Mucosa of descending colon (tissue), 1 donor: ENCODE results near the genes USP4, RNF123 and GMPPB.

DNA sequence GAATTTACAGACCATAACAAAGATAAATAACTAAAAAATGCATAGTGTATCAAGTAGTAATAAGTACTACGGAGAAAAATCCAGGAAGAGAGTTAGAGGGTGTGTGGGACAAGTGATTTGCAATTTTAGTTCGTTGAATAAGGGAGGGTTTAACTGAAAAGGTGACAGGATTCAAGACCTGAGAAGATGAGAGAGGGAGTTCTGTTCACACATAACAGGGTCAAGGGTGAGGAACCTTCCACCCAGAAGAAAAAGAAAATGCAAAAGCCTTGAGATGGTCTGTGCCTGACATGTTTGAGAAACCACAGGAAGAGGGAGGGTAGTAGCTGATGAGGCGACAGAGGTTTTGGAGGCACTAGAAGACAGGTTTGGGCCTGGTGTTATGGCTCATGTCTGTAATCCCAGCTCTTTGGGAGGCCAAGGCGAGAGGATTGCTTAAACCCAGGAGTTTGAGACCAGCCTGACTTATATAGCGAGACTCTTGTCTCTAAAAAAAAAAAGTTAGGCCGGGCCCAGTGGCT, 589 bp upstream of the SLC25A20 start:
- PRO-cap = no peak

DNA sequence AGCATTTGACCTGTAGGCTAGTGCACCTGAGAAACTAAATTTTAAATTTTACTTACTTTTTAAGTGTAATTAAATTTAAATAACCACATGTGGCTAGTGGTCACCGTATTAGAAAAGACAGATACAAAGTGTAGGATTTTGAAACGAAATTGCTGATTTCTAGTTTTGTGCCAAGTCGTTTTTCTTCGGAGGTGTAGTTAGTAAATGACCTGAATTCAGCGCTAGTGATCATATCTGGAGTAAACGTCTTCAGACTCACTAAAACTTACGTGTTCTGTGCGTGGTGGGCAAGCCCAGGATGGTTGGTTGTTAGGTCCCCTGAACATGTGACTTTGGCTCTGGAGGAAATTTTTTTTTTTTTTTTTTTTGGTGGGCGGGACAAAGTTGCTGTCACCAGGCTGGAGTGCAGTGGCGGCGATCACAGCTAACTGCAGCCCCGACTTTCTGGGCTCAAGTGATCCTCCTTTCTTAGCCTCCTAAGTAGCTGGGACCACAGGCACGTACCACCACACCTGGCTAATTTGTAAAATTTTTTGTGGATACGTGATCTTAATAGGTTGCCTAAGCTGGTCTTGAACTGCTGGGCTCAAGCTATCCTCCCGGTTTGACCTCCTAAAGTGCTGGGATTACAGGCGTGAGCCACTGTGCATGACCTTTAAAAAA, 1.1 kb downstream of the ARIH2 start:
- PRO-cap = unidirectional peak, minus-strand start at position 241 of the sequence; unidirectional peak, minus-strand start at position 328 of the sequence

DNA sequence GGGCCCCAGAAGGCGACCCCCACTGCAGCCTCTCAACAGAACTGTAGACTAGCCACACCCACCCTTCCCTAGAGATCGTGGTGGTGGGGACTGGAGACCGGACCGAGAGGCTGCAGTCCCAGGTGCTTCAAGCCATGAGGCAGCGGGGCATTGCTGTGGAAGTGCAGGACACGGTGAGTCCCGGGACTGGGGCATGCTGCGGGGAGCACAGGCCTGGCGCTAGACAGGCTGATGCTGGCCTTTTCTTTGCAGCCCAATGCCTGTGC, 816 bp downstream of the NDUFAF3 start:
- PRO-cap = no peak

- PRO-cap = no peak
Measured at GRCh38 chr3:49024013-49024631, 2.2 kb downstream of the NDUFAF3 start.

DNA sequence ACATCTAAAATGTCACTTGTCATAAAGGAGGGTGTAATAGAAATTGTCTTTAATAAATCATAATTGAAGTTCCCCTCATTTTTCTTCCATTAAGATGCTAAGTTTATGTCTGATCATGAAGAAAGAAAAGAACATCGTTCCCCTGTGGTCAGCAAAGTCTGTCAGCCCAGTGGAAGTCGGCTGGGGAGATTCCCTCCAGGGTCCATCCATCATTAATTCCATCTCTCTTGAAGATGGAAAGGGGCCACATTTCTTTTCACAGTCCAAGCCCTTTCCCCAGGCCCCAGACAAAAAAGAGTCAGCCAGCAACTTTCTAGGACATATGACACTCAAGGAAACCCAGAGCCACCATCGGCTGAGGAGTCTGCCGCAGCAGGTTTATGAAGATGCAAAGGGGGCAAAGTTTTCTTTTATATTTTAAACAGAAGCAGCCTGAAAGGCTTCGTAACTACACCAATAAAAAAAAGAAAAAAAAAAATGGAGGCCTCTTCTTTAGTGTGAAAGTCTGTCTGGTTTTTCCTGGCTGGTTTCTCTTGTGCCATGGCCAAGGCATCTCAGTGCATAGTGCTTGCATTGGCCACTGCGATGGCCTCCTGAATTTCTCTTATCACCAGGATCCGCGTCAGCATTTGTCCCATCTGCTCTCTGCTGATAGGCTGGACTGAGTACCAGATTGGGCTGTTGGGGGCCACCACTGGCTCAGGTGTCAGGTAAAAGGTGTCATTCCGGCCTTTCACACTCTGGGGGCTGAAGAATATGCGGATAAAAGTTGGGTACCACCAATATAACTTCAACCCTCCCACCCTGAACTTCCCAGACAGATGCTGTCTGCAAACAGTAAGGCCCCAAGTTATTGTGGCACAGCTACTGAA, 936 bp upstream of the IMPDH2 start:
- PRO-cap = no peak

GRCh38 chr3:49076020-49076559, 17.8 kb downstream of the QRICH1 start:
- PRO-cap = no peak

DNA sequence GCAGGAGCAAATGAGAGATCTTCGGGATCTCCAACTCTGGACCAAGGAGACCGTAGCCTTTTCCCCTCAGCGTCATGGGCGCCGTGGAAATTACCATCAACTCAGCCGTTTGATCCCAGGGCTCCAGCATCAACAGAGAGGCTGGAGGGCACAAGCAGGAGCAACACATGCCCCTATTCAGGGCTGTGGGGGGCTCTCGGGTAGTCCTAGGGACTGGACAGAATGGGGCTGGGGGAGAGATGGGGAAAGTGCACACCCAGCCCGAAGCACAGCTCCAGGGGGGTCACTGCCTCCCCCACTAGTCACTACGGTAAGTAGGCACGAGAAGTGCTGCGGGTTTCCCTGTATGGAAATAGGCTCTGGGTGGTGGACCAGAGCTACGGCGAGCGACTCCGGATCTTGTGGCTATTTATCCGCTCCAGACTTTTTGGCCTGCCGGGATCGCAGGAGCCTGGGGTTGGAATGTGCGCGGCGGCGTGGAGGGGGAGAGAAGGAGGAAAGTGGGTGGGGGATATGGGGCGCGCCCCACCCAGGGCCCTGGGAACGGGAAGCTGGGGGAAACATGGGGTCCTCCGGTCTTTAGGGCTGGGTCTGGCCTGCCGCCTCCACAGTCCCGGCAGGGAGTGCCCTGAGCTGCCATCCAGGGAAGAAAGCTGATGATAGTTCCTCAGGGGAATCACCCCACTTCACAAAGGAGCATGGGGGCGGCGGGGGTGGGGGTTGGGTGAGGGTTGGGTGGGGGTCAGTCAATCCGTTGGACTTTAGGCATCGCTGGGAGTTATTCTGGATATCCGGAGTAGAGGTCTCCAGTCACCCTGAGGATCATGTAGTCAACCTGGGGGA, 681 bp upstream of the LAMB2 start:
- PRO-cap = no peak

DNA sequence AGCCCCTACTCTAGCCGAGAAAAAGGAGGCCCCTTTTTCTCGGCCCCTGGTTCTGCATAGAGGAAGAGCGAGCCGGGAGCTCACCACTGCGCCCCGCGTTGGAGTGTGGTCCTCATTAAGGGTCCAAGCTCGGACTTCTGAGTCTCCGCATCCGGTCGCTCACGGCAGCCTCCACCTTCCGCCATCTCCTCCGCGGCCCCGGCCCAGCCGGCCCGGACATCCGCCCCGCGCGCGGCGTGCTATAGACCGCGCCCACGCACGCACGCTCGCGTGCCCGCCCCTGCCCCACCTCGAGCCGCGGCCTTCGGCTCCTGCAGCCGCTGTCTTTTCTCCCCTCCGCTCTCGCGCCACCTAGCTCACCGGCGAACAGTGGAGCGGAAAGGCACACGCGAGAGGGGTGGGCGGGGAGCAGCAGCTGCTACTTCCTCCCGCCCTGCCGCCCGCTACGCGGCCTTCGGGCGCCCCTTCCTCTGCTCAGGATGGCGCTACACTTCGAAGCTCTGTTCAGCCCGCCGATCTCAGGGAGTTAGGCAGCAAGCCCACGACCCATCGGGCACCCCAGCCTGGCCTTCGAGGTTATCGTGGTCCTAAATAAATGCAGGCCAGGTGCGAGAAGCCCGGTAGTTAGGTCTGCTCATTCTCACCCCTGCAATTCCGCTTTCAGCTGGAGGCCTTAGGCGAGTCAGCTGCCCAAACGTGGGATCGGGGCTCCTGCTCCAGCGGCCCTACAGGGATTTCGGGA, at the start of gene USP4:
USP4 (minus strand) TSS at position 214 of the 742 bp plus-strand sequence.
- PRO-cap = bidirectional peak, plus-strand start at position 288 of the sequence, minus-strand start at position 214 of the sequence

GRCh38 chr3:49340582-49341297, 887 bp upstream of the USP4 start:
- PRO-cap = bidirectional peak, plus-strand start at chr3:49340907, minus-strand start at chr3:49340620

DNA sequence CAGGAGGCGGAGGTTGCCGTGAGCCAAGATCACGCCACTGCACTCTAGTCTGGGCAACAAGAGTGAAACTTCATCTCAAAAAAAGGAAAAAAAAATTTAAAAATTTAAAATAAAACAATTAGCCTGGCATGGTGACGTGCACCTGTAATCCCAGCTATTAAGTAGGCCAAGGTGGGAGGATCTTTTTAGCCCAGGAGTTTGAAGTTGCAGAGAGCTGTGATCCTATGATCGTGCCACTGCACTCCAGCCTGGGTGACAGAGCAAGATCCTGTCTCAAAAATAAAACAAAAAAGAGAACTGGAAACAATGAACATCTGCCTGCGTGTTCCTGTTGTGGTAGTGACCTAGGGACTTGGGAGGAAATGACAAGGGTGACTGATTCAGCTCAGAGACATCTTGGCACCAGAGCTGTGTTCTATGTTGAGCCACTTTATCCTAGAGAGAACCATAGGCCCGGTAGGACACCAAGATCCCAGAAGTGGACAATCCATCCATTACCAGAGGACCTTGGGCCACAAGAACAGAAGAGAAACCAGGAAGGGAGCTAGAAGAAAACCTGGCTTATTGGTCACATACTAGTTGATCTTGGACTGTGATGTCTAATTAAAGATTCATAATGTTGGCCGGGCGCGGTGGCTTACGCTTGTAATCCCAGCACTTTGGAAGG, 5.2 kb upstream of the USP4 start:
- PRO-cap = no peak

DNA sequence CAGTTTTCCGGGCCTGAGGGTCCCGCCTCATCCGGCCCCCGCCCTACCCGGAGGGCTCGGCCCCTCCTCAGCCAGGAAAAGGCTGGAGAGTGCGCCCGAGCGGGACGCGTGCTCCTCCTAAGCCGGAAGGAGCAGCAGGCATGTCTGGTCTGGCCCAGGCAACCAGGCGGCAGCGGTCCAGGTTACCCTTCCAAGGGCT, 131 bp upstream of the GPX1 start:
- PRO-cap = bidirectional peak, plus-strand start at position 74 of the sequence, minus-strand start outside the sequence

GRCh38 chr3:49531389-49531961, 22.8 kb upstream of the BSN start:
- PRO-cap = no peak

- PRO-cap = no peak
Measured at GRCh38 chr3:49534978-49535651, 19.2 kb upstream of the BSN start.

GRCh38 chr3:49689050-49690224, at the start of gene RNF123:
TSS of gene RNF123 (plus strand) at chr3:49689557.
- PRO-cap = bidirectional peak, plus-strand start at chr3:49689557, minus-strand start at chr3:49689487

DNA sequence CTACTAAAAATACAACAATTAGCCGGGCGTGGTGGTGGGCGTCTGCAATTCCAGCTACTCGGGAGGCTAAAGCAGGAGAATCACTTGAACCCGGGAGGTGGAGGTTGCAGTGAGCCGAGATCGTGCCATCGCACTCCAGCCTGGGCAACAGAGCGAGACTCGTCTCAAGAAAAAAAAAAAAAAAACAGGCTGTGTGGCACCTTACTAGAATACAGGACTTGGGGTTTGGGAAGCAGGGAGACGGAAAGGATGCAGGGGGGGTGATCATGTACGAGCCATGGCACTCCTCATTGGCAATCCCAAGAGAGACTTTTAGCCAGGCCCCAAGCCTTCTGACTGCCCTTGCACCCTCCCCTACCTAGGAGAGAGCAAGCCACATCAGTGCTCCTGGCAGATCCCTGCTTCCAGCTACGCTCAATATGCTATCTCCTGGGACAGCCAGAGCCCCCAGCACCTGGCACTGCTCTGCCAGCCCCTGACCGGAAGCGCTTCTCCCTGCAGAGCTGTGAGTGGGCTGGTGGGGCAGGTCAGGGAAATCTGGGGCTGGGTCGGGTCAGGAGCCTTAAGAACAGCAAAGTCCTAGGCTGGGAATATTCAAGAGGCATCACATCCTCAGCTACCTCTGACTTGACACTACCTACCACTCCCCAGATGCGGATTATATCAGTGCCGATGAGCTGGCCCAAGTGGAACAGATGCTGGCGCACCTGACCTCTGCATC, 825 bp upstream of the AMIGO3 start:
- PRO-cap = no peak

DNA sequence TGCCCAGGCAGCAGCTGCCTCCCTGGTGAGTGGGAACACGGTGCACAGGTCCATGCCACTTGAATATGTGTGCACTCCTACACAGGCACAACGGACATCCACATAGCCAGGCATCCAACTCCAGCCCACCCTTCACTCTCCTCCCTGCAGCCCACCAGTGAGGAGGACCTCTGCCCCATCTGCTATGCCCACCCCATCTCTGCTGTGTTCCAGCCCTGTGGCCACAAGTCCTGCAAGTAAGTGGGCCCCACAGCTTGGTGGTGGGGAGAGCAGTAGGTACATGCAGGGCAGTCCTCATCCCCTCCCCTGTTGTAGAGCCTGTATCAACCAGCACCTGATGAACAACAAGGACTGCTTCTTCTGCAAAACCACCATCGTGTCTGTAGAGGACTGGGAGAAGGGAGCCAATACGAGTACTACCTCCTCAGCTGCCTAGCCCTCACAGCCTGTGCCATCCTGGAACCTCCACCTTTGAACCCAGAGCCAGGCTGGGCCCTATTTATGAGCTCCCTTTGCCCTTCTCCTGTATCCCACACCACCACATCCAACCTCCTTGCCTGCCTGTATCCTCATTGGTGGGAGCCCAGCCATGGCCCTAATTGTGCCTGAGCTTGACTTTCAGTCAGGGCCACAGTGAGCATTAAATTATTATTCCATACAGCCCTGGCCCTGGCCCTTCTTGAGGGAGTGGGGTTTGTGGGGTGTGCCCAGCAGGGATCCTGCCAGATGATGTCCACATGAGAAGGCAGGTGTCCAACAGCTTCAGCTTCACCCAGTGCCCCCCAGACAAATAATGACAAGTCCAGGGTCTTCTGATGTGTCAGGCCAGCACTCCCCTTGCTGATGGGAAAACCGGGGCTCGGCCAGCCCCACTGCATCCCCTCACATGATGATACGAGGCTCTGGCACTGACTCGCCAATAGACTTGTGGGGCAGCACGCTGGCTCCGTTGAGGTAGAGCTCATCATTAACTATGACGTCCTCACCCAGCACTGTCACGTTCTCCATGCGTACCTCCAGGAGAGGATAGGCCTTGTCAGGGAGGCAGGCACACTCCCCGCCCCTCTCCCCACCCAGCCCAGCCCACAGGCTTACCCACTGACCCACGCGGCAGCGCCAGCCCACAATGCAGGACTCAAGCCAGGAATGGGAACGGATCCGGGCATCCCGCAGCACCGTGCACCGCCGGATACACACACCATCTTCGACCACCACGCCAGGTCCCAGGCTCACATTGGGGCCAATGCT, 1.8 kb upstream of the AMIGO3 start:
- PRO-cap = no peak

DNA sequence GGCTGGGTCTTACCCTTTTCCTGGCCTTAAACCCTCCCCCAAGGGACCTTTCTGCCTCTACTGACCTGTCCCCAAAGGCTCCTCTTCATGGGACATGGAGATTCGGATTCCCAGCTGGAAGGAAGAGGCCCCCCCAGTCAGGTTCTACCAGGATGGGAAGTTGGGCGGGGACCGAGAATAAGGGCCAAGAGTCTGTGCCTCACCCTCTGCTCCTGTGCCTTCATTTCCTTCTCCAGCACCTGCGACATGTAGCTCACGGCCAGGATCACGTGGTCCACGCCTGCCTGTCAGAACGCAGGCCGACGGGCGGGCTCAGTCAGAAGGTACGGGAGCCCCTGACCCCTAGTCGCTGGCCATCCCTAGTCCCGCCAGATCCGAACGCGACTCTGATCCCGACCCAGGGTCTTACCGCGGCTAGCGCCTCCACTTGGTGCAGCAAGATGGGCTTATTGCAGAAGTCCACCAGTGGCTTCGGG, 524 bp downstream of the GMPPB start:
- PRO-cap = bidirectional peak, plus-strand start at position 290 of the sequence, minus-strand start at position 220 of the sequence

GRCh38 chr3:49723665-49724625, at the start of gene GMPPB:
TSS of gene GMPPB (minus strand) at chr3:49723951.
- PRO-cap = bidirectional peak, plus-strand start at chr3:49724219, minus-strand start at chr3:49723951

GRCh38 chr3:49775125-49776058, 10.9 kb downstream of the IP6K1 start:
- PRO-cap = no peak

DNA sequence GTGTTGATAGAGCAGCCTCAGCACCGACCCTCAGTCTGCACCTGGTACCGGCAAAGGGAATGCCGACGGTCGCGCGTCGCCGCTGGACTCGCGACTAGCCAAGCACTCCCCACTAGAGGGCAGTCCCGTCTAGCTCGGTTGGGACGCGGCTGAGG, 561 bp upstream of the INKA1 start:
- PRO-cap = no peak